H9 (cell line): ENCODE data around the genes SHISA7 and ZNF628.

GRCh38 chr19:54855266-54855773 lies 5.1 kb downstream of the KIR3DL2 start:
- PRO-cap: no peak

DNA sequence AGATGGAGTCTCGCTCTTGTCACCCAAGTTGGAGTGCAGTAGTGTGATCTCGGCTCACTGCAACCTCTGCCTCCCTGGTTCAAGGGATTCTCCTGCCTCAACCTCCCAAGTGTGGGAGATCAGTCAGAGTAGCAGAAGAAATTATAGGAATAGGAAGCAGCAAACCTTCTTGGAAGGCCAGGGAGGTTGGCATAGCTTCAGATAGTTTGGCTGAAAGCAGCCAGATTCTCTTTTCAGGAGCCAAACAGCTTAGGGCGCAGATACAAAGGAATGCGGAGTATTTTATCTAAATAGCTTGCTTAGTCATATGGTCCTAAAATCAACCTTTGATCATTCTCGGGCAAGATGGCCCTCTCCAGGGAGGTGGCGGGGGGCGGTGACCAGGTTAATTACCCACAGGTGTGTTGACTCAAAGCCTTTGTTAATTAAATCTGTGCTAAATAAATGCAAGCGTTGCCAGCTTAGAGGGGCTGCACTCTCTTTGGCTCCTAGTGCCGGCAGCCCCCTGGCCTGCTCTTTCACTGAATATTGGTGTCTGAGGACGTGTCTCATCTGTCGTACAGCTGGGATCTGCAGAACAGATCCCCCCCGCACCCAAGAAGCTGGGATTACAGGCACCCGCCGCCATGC lies 12.5 kb upstream of the NCR1 start:
- PRO-cap: bidirectional peak, plus-strand start at position 470 of the sequence, minus-strand start at position 226 of the sequence

DNA sequence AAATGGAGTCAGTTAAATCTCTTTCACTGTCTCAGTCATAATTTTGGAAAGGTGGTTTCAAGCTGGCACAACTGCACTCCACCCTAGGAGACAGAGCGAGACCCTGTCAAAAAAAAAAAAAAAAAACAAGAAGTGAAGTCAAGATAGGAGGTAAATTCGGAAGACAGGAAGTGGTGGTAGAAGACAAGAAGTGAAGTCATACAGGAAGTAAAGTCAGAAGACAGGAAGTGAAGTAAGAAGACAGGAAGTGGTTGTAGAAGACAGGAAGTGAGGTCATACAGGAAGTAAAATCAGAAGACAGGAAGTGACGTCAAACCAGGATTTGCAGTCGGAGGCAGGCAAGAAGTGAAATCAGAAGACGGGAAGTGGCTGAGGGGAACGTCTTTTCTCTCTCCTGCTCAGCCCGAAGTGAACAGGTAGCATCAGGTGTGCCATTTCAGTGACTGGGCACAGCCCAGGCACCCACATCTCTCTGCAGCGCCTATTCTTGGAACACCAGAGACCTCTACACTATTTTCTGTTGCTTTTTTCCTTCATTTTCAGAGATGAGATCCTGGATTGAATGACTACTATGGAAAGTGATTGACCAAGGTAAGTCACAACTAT lies 32.1 kb downstream of the GP6 start:
- PRO-cap: bidirectional peak, plus-strand start at position 354 of the sequence, minus-strand start at position 192 of the sequence

DNA sequence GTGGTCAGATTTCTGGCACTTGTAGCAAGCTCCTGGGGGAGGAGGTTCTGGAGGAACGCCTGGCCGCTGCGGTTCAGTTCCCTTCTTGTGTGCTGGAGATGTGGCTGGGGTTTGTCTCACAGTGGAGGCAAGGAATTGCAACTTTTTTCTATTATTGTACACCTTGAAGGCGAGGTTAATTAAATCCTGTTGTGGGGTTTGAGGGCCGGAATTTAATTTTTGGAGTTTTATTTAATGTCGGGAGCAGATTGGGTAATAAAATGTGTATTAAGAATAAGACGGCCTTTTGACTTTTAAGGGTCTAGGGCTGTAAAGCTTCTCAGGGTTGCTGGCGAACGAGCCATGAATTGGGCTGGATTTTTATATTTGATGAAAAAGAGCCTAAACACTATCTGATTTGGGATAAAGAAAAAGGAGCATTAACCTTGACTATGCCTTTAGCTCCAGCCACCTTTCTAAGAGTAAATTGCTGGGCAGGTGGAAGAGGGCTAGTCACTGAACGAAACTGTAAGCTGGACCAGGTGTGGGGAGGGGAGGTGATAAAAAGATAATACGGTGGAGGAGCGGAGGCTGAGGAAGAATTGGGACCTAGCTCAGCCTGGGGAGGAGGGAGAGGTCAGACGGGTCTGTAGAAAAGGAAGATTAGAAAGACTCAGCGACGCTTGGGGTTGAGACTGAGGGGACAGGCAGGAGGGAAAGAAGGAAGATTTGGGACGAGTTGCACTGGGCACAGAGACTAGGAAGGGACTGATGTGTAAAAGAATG lies 27.7 kb downstream of the GP6 start:
- PRO-cap: bidirectional peak, plus-strand start at position 550 of the sequence, minus-strand start at position 503 of the sequence

GRCh38 chr19:55044713-55045345 lies 6.8 kb upstream of the GP6 start:
- PRO-cap: no peak

DNA sequence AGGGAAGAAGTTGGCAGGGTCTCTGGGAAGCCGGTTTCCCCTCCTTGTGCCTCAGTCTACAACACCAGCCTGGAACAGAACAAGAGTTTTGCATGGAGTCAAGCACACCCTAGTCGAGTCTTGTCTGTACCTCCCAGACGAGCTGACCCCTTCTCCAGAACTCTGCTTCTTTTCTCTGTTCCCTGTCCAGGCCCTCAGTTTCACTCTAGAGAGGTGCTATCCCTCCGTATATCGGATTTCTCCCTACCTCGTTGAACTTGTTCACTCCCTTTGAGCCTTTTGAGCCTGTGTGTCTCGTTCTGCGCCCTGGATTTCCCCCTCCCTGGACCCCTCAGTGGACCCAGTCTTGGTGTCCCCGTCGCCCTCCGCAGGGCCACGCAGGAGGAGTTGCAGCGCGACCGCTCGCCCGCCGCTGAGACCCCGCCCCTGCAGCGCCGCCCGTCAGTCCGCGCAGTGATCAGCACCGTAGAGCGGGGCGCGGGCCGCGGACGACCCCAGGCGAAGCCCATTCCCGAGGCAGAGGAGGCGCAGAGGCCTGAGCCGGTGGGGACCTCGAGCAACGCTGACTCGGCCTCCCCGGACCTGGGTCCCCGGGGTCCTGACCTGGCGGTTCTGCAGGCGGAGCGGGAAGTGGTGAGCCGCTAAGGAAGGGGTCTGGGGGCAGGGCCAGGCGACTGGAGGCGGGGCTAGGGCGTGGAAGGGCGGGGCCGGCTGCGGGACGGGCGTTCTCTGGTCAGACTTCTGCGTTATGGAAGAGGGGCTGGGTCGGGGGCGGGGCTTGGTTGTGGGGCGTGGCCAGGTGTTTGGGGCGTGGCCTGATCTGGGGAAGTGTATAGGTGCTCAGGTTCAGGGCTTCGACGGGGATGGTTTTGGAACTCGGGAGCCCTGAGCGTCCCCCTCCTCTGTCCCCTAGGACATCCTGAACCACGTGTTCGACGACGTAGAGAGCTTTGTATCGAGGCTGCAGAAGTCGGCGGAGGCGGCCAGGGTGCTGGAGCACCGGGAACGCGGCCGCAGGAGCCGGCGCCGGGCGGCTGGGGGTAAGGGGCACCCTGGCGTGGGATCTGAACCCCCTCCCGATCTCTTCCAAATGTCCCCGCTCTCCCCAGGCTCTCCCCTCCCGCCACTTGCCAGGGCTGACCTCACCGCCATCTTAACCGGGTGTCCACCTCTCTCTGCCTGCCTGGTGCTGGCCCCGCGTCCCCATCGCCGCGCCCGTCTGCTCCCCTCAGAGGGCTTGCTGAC lies 5.6 kb downstream of the EPS8L1 start:
- PRO-cap: bidirectional peak, plus-strand start at position 860 of the sequence, minus-strand start at position 614 of the sequence

DNA sequence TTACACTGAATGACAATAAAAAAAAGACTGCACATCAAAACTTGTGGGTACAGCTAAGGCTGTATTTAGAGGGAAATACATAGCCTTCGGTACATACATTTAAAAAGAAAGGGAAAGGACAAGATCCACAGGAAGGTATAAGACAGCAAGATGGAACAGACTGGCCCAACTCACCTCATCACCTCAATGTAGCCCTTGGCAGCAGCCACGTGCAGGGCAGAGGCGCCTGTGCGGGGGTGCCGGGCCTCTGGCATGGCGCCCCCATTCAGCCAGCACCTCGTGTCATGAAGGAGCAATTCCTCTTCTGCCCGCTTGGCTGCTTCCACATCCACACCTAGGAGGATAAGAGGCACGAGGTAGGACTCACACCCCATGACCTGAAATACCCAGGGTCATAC lies 14.2 kb downstream of the PPP1R12C start:
- PRO-cap: no peak

- PRO-cap: no peak
Measured at GRCh38 chr19:55110995-55112180, 6.0 kb downstream of the PPP1R12C start.

- PRO-cap: no peak
Measured at GRCh38 chr19:55159645-55160301, 2.2 kb upstream of the TNNI3 start.

DNA sequence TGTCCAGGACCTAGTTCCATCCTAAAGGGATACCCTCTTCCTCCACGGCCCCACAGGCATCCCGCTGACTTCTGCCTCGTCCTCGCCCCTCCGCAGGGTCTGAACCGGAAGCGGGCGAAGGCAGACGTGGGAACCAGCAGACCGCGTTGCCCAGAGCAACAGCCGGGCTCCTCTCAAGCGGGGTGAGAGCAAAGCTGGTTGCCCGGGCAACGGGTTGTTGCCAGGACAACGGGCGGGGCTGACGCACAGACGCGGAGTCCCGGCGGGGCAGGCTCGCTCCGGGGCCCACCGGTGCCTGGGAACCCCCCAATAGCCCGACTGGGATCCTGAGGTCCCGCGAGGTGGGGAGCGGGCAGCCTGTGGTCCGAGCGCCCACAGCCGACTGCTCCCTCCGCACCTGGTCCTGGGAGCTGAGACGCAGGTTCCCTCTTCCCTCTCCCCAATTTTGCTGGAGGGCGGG lies 811 bp downstream of the SYT5 start:
- PRO-cap: unidirectional peak, minus-strand start at position 101 of the sequence

DNA sequence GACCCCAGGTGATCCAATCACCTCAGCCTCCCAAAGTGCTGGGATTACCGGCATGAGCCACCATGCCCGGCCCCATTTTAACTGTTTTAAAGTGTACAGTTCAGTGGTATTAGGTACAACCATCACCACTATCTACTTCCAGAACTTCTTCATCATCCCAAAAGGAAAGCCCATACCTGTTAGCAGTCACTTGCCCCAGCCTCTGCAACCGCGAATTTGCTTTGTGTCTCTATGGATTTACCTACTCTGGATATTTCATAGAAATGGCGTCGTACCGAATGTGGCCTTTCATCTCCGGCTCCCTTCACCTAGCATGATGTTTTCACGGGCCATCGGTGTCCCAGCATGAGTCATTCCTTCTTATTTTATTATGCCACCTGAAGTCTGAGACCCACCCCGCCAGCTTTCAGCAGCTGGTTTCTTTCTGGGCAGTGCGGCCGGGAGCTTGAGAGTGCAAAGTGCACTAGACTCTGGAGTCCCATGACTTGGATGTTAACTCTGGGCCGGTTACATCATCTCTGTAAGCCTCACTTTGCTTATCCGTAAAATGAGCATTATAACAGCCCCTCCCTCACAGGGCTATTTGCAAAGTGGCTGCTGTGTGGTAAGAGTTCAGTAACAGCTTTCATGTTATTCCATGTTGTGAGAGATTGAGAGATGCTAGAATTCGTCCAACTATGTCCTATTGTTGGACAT lies 5.9 kb upstream of the KMT5C start:
- PRO-cap: no peak

DNA sequence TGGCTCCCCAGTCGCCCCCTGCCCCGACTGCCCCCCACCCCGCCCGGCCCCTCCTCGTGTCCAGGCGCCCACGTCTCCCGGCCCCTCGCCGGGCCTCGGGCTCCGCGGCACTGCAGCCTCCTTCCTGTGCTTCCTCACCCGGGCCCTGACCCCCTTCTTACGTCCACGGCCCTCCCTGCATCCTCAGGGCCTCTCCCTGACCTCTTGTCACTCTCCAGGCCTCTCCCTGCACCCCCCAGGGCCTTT lies 266 bp downstream of the KMT5C start:
- PRO-cap: no peak

GRCh38 chr19:55347749-55348716 lies 6.5 kb downstream of the COX6B2 start:
- PRO-cap: bidirectional peak, plus-strand start at chr19:55348481, minus-strand start at chr19:55348396

- PRO-cap: bidirectional peak, plus-strand start at chr19:55354160, minus-strand start at chr19:55353970; bidirectional peak, plus-strand start at chr19:55354428, minus-strand start at chr19:55354183
Measured at GRCh38 chr19:55353666-55354505, 633 bp downstream of the COX6B2 start.

GRCh38 chr19:55377322-55377750 lies 710 bp downstream of the TMEM190 start:
- PRO-cap: no peak

DNA sequence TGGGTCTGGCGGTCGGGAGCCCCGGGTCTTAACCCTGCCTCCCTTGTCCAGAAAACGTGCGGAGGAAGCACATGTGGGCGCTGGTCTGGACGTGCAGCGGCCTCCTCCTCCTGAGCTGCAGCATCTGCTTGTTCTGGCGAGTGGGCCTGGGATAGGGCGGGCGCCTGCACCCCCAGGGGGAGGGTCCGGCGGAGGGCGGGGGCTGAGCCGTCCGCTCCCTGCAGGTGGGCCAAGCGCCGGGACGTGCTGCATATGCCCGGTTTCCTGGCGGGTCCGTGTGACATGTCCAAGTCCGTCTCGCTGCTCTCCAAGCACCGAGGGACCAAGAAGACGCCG lies 1.1 kb downstream of the TMEM190 start:
- PRO-cap: unidirectional peak, minus-strand start at position 126 of the sequence

GRCh38 chr19:55386159-55387008 lies 652 bp downstream of the RPL28 start:
- PRO-cap: bidirectional peak, plus-strand start at chr19:55386631, minus-strand start at chr19:55386394

DNA sequence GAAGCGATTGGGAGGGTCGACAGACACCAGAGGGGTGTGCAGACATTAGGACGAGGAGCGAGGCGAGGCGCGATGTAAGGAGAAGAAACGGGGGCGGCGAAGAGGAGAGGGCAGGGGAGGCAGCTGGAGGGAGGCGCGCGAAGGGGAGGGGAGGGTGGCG lies at the start of gene SHISA7:
Gene SHISA7, minus strand, starts transcription at position 98 of the 160 bp plus-strand sequence.
- PRO-cap: no peak

DNA sequence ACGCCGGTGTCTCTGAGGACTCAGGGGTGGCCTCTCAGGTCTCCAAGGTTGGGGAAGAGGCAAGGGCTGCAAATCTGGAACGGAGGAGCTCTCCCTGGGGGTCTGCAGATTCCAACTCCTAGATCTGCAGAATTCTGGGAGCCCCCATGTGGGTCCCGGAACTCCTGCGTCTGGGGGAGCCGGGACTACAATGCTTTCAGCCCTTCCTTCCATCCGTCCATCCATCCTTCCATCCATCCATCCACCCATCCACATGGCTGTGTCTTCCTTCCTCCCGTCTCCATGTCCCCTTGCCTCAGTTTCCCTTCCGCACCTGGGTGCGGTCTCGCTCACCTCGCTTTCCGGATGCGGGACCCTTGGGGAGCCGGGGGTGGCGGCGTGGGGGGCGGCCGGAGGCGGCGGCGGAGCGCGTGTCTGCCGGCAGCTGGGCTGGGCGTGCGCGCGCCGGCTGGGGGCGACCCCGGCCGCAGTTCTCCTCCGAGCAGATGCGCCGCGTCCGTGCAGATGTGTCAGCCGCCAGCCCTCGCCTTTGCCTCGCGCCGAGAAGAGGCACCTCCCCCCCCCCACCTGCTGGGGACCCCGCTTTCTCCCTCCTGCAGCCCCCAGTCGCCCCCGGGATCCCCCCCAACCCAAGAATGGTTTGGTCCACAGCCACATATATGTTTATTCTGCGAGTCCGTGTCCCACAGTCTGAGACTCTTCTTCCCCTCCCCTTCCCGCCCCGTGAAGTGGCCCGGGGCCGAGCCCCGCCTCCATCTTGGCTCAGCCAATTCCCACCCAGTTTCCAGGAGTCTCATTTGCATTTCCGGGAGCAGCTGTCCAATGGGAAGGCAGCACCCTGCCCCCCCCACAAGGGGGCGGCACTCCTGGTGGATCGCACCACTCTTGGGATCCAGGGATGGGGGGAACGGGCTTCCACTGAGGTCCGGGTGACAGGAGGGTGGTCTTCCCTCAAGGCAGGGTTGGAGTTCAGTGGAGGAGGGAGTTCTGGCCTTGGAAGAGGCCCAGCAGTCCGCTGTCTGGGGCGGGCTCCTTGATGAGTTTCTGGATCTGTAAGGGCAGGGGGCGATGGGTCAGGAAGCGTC lies 8.8 kb downstream of the ISOC2 start:
- PRO-cap: no peak

DNA sequence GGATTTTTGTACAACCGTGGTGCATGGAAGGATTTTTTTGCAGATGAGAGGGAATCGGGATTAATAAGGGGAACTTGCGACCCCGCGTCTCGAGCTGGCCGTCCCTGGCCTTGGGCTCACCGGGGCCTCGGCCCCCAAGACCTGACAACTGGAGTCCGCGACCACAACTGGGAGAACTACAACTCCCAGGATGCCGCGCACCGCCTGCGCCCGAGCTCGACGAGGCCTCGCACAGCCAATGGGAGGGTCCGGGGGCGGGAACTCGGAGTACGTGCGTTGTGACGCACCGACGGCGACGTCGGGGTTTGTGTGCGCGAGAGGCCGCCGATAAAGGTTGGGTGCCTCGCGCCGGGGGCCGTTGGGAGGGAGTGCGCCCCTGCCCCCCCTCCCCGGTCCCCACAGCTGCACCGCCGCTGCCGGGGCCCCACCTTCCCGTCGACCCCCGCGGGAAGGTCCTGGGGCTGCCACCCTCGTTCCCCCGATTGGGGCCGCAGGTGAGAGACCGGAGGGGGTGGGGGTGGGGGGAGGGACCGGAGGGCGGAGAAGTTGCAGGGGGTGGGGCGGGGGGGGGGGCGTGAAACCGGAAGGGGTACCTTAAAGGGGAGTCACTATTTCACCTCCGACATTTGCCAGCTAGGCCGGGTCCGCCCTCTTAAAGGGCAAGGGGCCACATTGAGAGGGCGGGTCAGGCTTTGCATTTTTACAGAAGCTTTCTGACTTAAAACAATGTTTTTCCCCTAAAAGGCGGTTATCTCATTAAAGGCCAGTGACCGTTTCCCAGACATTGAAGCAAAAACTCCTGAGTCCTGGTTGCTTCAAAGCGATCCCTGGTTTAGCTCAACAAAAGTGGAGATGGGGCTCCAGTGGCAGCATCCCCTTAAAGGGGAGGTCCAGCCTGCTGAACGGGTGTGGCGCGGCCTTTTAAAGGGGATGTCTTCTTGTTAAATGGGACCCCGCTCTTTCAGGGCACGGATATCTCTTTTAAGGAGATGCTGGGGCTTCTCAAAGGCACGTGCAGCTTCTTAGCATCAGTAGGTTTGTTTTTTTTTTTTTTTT lies at the start of gene ZNF628:
Gene ZNF628, plus strand, starts transcription at position 304 of the 1,056 bp plus-strand sequence.
- PRO-cap: bidirectional peak, plus-strand start at position 304 of the sequence, minus-strand start at position 112 of the sequence; bidirectional peak, plus-strand start at position 798 of the sequence, minus-strand start at position 484 of the sequence